Aortic smooth muscle cell (primary cell): ENCODE measurements around the genes IZUMO1R and CEP57.

- RRBS: no CpG with 5 or more reads among the region's 2 CpGs
Observed at GRCh38 chr11:91790605-91790809, 434.1 kb upstream of the FAT3 start.

DNA sequence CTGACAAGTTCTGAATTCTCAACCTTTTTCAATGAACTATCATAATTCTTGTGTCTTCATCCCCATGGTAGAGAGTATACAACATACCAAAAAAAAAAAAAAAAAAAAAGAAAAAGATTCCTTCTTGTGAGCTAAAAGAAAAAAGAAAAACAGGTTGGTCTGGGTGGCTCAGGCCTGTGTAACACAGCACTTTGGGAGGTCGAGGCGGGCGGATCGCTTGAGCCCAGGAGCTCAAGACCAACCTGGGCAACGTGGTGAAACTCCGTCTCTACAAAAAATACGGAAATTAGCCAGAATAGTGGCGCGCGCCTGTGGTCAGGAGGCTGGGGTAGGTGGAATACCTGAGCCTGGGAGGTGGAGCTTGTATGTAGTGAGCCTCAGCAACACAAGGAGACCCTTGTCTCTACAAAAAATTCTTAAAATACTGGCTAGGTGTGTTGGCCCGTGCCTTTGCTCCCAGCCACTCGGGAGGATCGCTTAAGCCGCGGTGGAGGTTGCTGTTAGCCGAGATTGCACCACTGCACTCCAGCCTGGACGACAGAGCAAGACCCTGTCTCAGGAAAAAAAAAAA lies 1.3 kb downstream of the TAF1D start:
- RRBS: no CpG with 5 or more reads among the region's 17 CpGs

DNA sequence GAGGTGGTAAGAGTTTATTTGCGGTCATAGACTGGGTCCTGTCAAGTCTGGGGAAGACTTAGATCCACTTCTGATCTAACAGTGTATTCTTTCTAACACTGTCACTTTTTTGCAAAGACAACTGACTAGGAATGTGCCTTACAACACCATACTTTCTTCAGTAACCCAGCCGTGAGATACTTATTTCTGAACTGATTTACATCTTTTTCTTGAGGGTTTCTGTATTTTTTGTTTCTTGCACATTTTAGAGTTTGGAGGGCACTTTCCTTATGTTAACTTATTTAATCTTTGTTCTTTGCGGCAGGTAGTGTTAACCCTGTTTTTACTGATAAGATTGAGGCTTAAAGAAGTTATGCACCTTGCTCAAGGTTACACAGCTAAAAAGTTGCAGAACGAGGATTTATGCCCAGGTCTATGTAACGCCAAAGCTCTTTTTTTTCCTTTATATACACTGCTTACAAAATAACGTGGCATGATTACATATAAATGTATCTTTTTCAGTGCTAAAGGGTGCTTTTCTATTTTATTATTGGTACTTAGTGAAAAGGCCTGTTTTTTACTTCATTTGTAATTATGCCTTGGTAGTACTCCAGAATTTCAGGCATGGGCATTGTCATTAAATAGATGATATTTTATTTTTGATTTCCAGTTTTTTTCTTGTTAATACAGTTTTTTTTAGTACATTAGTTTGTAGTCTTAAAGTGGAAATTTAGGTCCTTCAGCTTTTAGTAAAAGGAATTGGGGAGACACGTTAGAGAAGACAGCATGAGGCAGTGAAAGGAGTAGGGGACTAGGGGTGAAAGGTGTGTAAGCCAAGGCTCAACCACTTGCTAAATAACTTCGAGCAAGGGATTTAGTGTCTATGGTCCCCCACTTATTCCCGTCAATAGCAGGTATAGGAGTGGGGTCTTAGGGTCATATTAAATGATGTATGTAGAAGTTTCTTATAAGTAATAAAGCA lies 14.0 kb downstream of the MED17 start:
- RRBS: no CpG with 5 or more reads among the region's 9 CpGs

DNA sequence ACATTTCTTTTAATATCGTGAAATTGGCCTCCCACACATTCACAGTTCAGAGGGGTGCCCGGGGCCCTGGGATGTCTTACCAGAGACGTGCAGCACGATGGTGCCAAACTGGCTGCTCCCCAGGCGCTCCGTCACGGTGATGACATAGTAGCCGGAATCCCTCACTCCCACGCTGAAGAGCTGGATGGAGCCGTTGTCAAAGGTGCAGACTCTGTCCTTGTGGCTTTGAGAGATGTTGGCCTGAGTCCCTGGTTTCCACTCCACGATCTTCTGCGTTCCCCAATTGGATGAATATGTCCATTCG lies 29.5 kb downstream of the VSTM5 start:
- RRBS: 55% methylated on average over 6 of the region's 13 CpGs

- RRBS: no CpG with 5 or more reads among the region's 2 CpGs
Observed at GRCh38 chr11:94129654-94129795, 884 bp downstream of the PANX1 start.

GRCh38 chr11:94304429-94304833 lies at the start of gene IZUMO1R:
IZUMO1R (plus strand) TSS chr11:94304580.
- RRBS: no CpG with 5 or more reads among the region's 7 CpGs

- RRBS: no CpG with 5 or more reads among the region's 4 CpGs
Observed at GRCh38 chr11:94459173-94459676, 34.4 kb downstream of the MRE11 start.

DNA sequence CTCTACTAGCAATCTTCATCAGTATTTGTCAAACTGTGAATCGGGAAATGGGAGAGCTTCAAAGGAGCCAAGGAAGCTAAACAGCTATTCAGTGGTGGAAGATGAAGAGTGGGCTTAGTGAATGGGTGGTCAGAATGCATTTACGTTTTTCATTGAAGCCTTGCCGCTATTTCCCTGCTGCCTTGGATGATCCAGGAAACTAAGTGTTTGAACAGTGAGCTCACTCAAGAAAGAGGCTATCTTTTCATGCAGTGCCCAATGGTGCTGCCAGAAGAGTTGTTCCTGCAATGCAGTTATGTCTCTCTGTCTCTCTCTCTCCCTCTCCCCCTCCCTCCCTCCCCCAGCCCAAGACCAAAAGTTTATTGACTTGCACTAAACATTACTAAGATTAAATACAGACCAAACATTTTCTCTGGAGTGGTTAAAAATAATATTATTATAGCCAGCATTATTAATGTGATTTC lies 6.8 kb upstream of the FUT4 start:
- RRBS: no CpG with 5 or more reads among the region's 3 CpGs

DNA sequence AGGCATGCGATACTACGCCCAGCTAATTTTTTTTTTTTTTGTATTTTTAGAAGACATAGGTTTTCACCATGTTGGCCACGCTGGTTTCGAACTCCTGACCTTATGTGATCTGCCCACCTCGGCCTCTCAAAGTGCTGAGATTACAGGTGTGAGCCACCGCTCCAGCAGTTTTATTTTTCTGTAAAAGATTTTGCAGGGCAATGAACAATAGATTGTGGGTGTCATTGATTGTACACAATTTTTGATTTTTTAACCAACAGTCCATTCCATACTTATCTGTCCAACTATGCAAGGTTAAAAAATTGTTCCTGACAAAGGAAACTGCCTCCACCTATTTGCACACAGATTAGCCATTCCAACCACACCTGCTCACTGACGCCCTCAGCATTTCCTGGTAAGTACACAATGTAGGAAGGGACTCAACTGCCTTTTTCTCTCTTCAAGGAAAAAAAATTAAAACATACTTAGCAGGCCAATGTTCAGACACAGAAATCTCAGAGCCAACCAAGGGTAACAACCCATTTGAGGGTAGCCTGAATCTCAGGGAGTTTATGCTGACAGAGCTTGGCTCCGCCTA lies 4.4 kb upstream of the FUT4 start:
- RRBS: no CpG with 5 or more reads among the region's 8 CpGs

DNA sequence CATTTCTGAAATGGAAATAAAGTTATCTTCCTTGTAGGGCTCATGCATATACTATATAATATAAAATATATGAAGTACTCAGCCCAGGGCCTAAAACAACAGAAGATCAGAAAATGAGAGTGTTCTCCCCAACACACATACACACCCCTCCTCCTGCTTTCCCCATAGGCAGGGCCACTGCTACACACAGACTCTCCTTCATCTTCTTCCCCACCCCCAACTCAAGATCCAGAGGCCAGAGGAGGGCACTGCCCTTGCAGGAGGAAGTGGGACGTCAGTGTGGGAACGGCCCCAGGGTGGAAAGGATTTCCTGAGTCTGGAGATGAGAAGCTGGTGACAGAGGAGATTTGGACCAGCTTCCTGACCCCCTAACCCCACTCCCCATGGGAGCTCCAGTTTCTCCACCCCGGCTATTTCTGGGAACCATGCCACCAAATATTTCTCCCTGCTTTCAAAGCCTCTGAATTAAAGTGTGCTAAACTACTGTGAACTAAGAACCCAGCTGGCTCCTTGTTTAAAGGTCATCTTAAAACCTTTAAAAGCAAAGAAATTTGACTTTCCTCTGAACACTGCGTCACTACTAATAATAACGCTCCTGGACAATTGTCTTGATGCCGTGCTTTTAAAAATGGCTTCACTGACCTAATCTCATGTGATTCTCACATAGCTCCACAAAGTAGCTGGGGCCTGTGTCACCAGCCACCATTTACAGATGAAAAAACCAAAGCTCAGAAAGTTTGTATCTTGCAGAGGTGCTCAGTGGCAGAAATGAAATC lies 46.6 kb downstream of the CWC15 start:
- RRBS: no CpG with 5 or more reads among the region's 6 CpGs

GRCh38 chr11:94933122-94933640 lies 40.2 kb downstream of the CWC15 start:
- RRBS: no CpG with 5 or more reads among the region's 3 CpGs

DNA sequence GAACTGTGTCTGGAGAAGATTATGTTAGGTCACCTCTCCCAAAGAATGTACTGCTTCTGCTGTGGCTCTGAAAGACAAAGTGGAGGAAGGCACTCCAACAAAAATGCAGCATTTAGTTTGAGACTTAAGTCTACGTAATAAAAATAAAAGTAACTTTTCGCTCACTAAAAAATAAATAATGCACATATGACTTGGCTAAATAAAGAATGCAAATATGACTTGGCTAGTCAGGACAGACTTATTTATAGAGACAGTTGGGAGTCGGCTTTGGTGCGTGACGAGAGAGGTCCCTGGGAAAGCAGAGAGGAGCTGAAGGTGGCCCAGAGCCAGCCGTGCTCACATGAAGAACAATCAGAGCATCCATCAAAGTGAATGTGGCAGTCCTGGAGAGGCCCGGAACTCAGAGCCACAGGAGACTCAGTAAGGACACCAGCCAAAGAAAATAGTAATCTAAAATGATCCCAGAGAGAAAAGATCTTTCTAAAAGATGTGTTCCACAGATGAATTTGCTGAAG lies 35.0 kb downstream of the CWC15 start:
- RRBS: no CpG with 5 or more reads among the region's 7 CpGs

- RRBS: no CpG with 5 or more reads among the region's 39 CpGs
Observed at GRCh38 chr11:95037744-95038065, 12.6 kb downstream of the KDM4E start.

- RRBS: no CpG with 5 or more reads among the region's 1 CpG
Observed at GRCh38 chr11:95091661-95092302, 2.1 kb downstream of the ENDOD1 start.

DNA sequence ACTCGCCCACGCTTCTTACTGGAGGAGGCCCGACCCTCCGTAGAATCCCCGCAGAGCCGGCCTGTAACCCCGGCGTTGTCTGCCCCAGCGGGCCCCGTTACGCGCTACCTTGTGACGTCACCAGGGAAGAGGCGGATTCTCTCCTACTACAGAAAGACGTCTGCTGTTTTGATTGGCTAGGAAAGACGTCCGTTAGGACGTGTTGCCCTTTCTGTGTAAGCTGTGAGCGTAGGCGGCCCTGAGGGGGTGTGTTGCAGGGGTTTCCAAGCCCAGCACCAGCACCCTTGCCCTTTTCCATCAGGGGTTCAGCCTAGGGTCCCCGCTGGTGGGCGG lies at the start of gene CEP57:
Gene CEP57, plus strand, starts transcription at position 208 of the 333 bp plus-strand sequence.
- RRBS: no CpG with 5 or more reads among the region's 22 CpGs

- RRBS: no CpG with 5 or more reads among the region's 21 CpGs
Observed at GRCh38 chr11:95806668-95807804, 16.7 kb downstream of the CEP57 start.

DNA sequence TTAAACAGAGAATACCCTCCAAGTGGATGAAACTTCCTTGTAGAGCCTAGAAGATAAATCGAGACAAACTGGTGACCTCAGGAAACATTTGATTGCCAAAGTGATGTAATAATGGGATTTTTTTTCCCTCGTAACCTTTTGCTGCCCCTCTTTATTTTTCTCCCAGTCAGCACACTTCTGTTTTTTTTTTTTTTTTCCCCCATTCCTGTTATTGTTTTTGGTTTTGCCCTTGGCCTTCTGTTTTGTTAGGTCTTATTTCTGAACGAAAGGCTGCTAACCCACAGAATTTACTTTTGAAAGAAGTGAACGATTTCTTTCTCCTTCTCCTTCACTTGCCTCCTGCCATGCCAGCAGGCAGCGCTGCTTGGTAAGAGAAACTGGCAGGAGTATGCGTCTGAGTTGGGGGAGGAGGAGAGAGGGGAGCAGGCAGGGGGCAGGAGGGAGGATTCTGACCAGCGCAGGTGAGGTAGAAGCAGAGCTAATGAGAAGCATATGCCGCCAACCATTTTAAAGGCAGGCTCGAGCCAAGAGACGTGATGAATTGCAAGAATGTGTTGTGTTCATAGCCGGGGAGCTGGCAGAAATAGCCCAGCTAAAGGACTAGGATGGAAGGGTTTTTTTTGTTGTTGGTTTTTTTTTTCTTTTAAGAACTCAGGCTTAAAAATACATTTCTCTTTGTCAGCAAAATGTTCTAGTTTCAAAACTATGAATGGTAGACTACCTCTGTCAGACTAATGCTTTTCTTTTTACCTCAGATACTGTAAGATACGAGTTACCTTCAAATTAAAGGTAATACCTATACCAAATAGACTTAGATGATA lies 122.0 kb upstream of the MTMR2 start:
- RRBS: no CpG with 5 or more reads among the region's 12 CpGs

DNA sequence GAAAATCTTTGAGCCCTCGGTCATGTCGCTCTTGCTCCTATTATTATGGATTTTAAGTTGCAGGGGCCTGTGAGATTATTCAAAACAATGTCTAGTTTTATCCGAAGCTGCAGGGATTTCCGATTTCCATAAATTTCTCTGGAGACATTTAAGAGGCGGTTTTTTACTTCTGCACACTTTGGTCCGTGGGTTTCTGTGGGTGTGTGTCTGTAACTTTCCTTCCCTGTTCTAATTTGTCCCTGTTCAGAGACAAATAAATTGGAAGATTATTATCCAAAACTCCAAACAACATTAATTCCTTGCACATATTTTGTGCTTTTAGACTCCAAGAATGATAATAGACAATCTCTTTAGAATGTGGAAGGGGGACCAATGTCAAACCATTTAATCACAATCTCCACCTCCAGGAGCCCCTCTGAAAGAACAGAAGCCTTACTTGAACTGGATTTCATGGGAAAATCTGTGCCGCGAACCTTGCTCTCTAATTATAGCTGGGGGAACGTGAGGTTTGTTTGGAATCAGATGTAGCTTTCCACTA lies 199.5 kb downstream of the MAML2 start:
- RRBS: no CpG with 5 or more reads among the region's 9 CpGs

- RRBS: no CpG with 5 or more reads among the region's 11 CpGs
Observed at GRCh38 chr11:96155726-96156821, 186.9 kb downstream of the MAML2 start.

- RRBS: no CpG with 5 or more reads among the region's 1 CpG
Observed at GRCh38 chr11:96208151-96208769, 134.7 kb downstream of the MAML2 start.